ENCODE results near the genes RSPH3 and TCP1.

DNA sequence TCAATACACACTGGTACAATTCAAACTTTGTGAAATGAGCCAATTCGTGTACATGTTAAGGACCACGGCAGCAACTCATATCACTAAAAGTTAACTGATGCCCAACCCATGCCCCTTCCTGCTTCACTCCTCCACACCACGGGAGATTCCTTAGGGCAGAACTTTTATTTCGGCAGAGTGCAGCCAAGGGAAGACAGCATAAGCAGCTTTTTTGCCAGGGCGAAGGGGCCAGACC, 942 bp downstream of the RSPH3 start:
- RAMPAGE, long total RNA, result no peak
- RRBS, result no CpG with 5 or more reads among the region's 5 CpGs

DNA sequence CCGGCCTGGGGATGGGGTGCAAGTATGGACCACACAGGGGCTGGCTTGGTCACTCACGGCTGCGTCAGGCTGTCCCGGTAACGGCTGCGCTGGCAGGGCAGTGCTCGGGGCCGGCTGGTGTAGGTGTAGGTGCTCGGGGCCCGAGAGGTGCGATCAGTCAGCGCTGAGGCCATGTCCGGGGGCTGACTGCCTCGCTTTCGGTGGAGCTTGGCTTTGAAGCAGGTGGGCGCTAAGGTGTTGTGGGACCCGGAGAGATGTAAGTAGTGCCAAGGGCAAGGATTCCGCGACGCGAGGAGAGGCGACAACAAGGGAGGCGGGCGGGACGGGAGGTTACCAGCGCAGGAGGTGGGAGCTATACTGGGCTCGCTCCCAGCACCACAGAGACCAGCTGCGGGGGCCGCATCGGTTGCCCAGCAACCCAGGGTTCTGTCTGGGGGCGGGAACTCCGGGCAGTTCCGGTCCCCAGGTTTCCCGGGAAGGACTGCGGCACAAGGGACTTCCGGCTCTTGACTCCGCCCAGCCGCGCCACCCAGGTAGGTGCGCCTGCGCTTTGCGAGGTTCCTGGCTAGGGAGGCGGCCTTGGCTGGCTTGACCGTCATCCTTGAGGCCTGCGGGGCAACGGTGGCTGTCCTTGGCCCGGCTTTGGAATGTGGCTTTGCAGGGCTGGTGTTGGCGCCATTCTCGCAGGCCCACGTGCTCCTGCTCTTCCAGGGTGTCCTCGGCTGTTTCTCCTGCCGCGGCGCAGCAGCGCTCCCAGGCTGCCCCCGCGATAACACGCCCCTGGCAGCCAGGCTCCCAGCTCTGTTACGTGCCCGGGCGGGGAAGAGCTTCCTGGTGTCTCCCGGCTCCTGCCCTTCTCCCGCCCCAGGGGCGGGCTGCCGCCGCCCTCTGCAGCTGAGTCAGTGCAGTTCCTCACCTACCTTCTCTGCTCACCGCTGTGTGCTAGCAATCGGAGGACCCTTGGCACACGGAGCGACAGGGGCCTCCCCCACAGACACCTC, at the start of gene RSPH3:
RSPH3 (minus strand) TSS at position 825 of the 1,001 bp plus-strand sequence.
- RAMPAGE, long total RNA, result start-site peak on the plus strand centred at position 569 of the sequence, 72 bp wide, 53 and 48 reads in 2 replicates
- RRBS, result 2% methylated on average over 14 of the region's 70 CpGs

- RAMPAGE, long total RNA, result no peak
- RRBS, result no CpG with 5 or more reads among the region's 11 CpGs
Observed at GRCh38 chr6:159170979-159171504, 1.8 kb downstream of the FNDC1 start.

GRCh38 chr6:159414728-159415149, 245.5 kb downstream of the FNDC1 start:
- RAMPAGE, long total RNA, result no peak
- RRBS, result no CpG with 5 or more reads among the region's 2 CpGs

GRCh38 chr6:159691815-159692257, 1.2 kb downstream of the SOD2 start:
- RAMPAGE, long total RNA, result no peak
- RRBS, result no CpG with 5 or more reads among the region's 9 CpGs

DNA sequence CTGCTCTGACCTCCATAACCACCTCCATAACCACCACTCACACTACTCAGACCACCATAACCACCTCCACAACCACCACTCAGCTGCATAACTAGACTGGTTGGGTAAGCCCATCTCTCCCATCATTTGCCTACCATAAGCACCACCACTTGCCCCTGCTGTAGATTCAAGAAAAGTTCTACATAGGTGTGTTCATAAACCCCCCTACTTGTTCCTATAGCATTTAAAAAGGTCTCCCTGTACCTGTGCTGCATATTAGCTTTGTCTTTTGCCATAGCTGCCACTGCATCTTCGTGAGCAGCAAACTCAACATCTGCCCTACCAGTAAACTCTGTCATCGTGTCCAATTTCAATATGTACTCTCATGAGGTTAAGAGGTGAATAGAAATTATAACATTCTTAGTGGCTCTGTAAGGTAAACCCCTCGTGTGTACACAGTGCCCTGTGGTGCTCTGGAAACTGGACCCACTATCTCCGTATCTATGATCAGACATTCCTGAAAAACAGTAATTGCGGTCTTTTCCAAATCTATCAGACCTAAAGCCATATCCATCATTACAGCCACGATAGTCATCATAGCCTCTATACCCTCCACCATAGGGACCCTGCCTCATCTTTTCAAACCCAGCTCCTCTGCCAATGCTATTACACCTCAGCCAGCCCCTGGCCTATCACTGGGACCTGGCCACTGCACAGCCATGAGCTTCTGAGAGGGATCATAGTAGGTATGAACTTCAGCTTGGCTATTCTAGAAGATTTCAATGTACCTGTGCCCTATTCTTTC, 14.4 kb upstream of the WTAP start:
- RAMPAGE, long total RNA, result no peak
- RRBS, result no CpG with 5 or more reads among the region's 6 CpGs

DNA sequence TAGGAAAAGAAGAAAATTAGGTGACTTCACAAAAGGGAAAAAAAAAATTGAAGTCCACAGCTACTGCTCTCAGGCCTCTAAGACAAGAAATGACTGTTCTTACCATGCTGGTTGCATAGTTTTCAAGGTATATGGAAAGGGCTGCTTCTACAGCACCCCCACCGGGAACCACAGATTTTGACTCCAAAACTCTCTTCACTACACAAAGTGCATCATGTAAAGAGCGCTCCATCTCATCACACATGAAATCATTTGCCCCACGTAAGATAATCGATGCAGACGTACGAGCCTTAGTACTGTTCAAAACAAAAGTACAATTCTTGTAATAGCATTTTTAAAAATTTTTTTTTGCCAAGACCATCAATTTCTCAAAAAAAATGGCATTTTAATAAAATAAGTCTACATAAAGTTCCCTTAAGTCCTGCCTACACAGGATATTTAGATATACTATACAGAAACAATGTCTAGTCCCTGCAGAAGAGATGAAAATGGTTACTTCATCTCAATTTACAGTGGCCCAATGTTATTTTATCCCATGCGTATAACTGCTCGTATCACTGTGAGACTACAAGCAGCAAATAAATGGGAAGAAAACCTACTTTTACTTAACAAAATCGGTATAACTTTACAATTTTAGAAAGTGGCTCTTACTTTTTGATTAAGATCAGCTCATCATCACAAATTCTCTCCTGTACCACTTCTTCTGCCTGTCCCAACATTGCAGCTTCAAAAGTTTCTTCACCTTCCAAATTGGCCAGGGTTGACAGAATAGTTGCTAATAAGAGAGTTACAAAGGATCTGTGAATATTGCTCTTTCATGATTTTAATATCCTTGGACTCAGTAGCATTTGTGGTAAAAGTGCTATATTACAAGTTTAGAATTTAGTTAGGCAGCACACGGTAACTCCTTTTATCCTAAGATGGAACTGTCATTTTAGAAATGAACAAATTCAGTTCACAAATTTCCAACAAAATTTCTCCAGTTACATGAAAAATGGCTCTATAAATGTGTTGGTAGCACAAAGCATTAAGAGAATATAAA, 9.3 kb downstream of the TCP1 start:
- RAMPAGE, long total RNA, result no peak
- RRBS, result no CpG with 5 or more reads among the region's 10 CpGs

- RAMPAGE, long total RNA, result no peak
- RRBS, result no CpG with 5 or more reads among the region's 4 CpGs
Observed at GRCh38 chr6:159783717-159784192, 5.6 kb downstream of the TCP1 start.

DNA sequence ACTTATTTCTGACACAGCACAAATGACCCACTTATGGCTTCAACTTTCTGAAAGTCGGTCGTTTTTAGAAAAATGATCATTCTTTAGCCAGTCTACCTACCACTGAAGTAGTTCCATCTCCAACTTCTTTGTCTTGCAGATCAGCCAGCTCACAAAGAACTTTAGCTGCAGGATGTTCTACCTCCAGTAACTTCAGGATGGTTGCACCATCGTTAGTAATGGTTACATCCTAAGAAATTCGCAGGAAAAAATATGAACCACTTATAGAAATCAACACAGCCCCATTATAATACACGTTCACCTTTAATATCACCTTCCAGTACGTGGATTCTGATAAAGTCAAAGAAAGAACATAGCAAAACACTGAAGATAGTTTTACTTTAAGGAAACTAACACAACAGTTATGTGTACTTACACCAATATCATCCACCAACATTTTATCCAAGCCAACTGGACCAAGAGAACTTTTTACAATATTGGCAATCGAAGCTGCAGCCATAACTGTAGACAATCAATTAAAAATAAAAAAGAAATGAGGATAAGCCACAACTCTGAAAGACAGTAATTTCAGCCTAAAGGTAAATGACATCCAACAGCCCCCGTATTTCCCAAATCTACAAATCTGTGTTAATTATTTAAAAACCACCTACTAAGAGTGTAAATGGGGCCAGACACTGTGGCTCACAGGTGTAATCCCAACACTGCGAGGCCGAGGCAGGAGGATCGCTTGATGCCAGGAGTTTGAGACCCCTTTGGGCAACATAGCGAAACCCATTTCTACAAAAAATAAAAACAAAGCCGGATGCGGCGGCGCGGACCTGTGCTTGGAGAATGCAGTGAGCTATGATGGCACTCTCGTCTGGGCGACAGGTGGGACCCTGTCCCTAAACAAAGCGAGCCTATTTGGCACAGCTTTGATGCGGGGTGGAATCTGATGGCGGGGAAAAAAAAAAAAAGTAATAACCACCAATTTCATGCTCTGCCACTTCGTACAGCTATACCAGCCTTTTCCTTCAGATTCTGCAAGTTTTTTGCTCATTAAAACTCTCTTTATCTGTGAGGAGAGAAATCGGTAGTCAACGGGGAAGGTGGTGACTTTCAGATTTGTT, 1.4 kb downstream of the TCP1 start:
- RAMPAGE, long total RNA, result no peak
- RRBS, result no CpG with 5 or more reads among the region's 25 CpGs

DNA sequence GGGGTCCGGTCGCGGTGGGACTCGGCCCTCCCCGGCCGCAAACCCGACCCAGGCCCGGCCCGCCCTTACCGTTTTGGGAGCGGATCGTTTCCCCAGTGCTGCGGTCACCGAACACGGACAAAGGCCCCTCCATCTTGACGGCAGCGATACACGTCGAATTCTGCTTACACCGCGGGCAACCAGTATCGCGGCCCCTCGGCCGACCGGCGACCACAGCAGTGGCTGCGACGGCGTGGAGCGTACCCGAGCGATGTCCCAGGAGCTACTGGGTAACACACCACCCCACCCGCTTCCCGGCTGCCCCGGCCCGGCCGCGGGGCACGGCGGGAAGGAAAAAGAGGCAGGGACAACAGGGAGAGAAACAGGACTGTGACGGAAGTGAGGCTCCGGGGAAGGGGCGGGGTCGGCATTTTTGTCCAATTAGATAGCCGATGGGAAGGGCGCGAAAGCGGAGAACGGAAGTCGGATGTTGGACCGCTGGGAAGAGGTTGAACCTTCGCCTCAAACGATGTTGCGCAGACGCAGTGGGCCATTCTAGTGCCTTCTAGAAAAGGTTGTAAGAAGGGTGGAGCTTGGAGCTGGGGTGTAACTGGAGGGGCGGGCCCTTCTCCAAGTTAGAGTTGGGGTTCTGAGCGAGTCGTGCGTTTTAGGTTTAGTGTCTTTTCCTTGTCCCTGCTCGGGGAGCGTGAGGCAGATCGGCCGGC, at the start of gene TCP1:
TCP1 (minus strand) TSS at position 267 of the 704 bp plus-strand sequence.
- RAMPAGE, long total RNA, result start-site peak on the minus strand centred at position 283 of the sequence, 108 bp wide, 1,939 and 1,131 reads in 2 replicates; start-site peak on the plus strand centred at position 601 of the sequence, 98 bp wide, 347 and 197 reads in 2 replicates
- RRBS, result 2% methylated on average over 15 of the region's 64 CpGs

DNA sequence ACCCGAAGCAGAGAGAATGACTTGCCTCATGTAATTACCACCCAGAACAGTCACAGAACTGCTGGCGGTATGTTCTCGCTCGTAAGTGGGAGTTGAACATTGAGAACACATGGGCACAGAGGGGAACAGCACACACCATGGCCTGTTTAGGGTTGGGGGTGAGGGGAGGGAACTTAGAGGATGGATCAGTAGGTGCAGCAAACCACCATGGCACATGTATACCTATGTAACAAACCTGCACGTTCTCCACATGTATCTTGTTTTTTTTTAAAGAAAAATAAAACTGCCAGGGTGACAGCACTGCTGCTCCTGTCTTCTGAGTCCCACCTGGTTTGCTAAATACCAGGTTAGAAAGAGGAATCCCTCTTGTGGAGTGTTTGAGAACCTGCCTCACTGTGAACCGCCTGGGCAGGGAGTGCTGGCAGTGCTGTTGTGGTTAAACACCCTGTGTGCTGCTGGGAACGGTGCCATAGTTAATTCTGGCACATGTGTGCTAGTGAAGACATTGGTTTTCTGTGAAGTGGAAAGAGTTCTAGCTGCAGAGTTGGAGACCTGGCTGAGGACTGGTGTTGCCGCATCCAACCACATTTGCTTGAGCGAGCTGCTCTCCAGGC, 72.6 kb downstream of the IGF2R start:
- RAMPAGE, long total RNA, result no peak
- RRBS, result no CpG with 5 or more reads among the region's 9 CpGs

DNA sequence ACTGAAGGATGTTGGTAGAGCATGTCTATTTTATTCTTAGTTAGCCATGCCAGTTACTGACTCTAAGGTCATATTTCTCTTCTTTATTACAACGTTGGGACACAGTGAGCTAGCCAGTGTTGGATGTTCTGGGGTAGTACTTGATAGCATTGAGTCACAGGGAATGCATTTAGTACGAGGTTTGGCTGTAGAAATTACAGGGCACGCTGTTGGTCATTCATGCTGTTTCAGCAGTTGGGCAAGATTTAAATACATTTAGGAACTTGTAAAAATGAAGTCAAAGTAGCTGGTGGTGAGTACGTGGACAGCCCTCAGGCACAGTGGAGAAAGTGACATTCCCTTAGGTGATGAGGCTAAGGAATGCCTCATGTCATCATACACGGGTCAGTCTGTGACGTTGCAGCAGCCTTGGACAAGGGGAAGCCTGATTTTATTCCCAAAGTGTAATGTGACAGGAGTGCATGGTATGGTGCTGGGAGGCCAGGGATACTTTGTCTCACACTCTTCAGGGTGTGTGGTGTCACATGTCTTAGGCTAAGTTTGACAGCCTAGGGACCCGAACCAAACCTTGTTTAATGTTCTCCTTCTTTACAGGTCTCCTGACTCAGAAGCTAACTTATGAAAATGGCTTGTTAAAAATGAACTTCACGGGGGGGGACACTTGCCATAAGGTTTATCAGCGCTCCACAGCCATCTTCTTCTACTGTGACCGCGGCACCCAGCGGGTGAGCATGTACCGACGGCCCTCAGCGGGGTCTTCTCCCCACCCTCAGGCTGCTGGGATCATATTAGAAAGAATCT, 57.6 kb upstream of the SLC22A1 start:
- RAMPAGE, long total RNA, result no peak
- RRBS, result no CpG with 5 or more reads among the region's 15 CpGs

DNA sequence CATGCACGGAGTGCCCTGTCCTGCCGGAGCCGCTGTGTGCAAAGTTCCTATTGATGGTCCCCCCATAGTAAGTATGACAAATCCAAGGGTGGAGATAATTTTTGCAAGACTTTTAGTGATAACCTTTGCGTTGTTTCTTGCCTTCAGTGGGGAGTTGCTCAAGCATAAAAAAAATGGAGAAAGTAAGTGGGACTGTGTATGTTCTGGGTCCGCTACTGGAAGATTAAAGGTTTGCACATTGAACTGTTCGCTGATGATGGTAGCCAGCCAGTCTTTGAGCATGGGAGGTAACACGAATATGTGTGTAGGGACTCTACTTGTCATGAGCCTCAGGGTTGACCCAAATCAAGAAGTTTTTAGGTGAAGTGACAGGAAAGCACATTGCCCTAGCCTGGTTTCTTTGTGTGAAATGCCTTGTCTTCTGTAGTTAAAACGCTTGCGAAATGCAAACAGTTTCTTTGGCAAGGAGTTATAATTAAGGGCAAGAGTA, 47.7 kb upstream of the SLC22A1 start:
- RAMPAGE, long total RNA, result no peak
- RRBS, result no CpG with 5 or more reads among the region's 9 CpGs

GRCh38 chr6:160135206-160135688, 13.6 kb downstream of the SLC22A1 start:
- RAMPAGE, long total RNA, result no peak
- RRBS, result no CpG with 5 or more reads among the region's 4 CpGs

DNA sequence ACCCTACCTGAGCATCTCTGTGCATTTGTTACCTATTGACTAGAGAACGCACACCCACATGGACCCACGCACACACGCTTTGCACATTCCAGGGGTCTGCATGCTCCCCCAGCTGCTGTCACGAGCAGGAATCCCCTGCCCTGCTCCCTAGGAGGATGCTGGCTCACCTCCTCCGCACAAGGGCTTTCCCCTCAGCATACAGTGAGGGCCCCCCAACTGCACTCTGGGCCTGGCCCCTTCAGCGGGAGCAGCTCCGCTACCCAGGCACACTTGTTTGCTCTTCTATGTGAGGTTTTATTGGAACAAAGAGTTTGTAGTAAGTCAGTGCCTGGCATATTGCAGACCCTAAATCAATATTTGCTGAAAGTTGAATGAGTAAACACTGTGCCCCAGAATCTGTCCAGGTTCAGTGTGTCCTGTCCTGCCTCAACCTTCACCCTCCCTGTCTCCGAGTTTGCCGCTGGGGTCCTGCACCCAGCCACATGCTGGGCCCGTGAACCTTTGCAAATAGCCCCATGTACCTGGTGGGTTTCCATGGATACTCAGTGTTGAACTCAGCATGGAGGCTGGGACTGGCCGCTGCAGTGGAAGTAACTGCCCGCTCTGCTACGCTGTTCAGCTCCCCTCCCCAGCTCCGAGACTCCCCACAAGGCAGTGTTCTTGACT, 15.6 kb downstream of the SLC22A1 start:
- RAMPAGE, long total RNA, result no peak
- RRBS, result no CpG with 5 or more reads among the region's 14 CpGs

DNA sequence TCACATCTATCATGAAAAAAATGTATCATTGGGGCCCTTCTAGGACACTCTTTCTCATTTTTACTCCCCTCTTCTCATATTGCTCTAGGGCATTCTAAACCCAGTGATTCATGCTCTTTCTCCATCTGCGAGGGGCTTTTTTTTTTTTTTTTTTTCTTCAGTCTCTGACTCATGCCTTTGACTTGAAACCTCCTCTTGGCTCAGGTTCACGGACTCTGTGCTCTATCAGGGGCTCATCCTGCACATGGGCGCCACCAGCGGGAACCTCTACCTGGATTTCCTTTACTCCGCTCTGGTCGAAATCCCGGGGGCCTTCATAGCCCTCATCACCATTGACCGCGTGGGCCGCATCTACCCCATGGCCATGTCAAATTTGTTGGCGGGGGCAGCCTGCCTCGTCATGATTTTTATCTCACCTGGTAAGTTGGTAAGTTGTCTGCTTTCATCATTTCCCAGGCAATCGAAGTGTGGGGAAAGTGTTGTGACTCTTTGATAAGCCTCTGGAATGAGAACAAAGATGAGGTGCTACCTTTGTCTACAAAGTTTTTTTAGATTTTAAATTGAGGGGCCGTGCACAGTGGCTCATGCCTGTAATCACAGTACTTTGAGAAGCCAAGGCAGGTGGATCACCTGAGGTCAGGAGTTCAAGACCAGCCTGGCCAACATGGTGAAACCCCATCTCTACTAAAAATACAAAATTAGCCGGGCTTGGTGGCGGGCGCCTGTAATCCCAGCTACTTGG, 18.0 kb downstream of the SLC22A1 start:
- RAMPAGE, long total RNA, result no peak
- RRBS, result no CpG with 5 or more reads among the region's 17 CpGs

GRCh38 chr6:160160888-160161327, 39.3 kb downstream of the SLC22A1 start:
- RAMPAGE, long total RNA, result no peak
- RRBS, result no CpG with 5 or more reads among the region's 6 CpGs

DNA sequence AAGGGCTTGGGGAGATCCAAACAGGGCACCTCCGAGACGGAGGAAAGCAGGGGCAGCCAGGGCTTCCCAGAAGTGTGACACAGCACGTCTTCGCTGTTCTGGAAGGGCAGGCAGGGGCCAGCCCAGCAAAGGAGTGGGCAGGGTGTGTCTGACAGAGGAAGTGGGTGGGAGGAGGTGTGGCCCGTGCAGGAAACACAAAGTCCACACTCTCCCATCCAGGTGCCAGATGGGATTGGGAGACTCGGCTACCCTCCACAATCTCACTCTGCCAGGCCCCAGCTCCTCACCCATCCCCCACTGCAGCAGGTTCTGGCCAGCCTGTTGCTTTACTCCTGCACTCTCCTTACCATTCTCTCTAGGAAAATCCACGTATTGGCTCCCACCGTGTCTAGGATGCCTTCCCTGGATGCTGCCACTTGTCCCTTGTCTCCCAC, 41.8 kb upstream of the SLC22A2 start:
- RAMPAGE, long total RNA, result no peak
- RRBS, result no CpG with 5 or more reads among the region's 8 CpGs

GRCh38 chr6:160685679-160685878, 16.5 kb upstream of the PLG start:
- RAMPAGE, long total RNA, result no peak
- RRBS, result no CpG with 5 or more reads among the region's 4 CpGs

DNA sequence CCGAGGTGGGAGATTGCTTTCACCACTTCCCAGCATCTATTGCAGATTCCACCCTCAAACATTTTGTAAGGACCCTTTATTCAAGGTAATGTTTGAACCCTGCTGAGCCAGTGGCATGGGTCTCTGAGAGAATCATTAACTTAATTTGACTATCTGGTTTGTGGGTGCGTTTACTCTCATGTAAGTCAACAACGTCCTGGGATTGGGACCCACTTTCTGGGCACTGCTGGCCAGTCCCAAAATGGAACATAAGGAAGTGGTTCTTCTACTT, 71.6 kb downstream of the PLG start:
- RAMPAGE, long total RNA, result no peak
- RRBS, result no CpG with 5 or more reads among the region's 3 CpGs